Thoracic aorta endothelial cell (primary cell): ENCODE data around the gene TP53BP2.

DNA sequence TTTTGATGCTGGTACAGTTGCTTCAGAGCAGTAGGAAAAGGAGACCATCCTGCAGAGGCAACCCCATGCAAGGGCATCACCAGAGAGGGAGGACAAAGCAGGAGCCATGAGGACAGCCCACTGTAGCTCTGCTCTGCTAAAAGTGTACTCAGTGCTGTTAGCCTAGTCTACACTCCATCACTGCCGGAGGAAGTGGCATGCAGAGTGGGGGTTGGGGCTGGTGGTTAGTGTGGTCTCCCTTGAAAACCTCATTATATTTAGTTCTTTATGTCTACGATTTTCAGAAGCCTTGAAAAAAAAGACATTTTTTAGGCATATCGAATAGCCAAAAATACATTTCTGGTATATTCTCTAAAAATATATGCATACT is 28.8 kb downstream of the DUSP10 start:
- CAGE, long polyA plus RNA: no peak

GRCh38 chr1:221740340-221740980 is 1.4 kb downstream of the DUSP10 start:
- CAGE, long polyA plus RNA: no peak

- CAGE, long polyA plus RNA: no peak
These were observed 316.4 kb upstream of the DUSP10 start for GRCh38 chr1:222058340-222058677.

DNA sequence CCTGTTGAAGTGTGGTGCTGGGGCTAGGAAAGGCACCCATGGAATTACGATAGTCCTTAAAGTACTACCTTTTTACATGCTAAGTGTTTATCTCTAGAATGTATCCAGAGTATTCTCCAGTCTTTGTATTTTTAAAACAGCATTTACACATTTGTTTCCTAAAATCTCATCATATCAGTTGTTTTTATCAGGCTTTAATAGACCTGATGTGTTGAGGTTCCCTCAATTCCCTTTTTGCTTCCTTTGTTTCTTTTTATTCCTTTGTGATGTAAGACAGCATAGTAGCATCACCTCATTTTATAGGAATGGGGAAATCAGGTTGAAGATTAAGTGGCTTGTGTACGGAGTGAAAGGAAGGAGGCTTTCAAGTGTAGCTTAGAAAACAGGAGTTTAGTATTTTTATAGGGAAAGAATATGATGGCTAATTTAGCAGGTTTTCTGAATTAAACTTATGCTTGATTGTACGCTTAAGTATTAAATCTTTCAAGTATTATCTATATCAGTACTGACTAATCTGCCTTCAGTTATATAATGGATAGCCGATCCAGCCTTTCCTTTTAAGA is 29.2 kb downstream of the DISP1 start:
- CAGE, long polyA plus RNA: no peak

GRCh38 chr1:223115525-223115949 is 27.5 kb downstream of the TLR5 start:
- CAGE, long polyA plus RNA: no peak

DNA sequence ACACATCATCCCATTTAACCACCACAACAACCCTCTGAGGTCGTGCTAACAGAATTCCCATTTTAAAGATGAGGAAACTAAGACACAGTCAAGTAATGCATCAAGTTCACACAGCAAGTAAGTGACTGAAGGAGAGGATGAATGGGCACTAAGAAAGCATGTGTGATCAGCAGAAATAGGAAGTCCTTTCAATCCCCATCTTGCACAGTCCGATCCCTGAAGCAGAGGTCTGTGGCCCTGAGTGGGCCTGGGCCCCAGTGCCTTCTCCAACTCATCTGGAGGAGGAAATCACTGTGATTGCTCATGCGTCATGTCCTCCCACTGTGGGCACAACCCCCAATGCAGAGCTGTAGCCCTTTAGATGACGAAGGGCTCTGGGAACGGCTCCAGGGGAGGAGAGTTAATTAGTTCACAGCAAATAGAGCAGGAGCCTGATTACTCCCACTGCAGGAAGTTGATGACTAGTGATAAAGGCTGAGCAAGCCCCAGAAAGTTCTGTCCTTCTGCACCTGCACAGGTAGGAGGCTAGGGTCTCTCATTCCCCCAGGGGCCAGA is 111.4 kb downstream of the CCDC185 start:
- CAGE, long polyA plus RNA: no peak

DNA sequence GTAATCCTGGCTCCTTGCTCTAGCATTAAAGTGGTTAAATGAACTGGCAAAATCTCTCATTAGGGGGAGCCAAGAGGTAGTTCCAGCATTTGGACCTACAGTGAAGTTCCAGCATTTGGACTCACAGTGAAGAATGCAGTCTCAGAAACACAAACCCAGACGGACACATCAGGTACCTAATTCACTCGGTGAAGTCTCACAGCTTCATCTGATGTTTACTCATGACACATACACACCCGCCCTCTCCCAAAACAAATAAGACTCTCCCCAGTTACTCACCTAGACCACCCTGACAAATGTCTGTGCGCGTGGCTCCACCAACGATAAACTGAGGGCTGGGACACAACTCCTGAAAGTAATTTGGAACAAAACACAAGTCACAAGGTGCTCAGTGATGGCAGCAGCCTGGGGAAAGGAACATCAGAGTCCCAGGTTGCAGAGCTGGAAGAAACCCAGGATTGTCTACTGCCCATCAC is 11.4 kb downstream of the CAPN8 start:
- CAGE, long polyA plus RNA: no peak

- CAGE, long polyA plus RNA: no peak
These were observed 867 bp downstream of the CAPN8 start for GRCh38 chr1:223664664-223665004.

DNA sequence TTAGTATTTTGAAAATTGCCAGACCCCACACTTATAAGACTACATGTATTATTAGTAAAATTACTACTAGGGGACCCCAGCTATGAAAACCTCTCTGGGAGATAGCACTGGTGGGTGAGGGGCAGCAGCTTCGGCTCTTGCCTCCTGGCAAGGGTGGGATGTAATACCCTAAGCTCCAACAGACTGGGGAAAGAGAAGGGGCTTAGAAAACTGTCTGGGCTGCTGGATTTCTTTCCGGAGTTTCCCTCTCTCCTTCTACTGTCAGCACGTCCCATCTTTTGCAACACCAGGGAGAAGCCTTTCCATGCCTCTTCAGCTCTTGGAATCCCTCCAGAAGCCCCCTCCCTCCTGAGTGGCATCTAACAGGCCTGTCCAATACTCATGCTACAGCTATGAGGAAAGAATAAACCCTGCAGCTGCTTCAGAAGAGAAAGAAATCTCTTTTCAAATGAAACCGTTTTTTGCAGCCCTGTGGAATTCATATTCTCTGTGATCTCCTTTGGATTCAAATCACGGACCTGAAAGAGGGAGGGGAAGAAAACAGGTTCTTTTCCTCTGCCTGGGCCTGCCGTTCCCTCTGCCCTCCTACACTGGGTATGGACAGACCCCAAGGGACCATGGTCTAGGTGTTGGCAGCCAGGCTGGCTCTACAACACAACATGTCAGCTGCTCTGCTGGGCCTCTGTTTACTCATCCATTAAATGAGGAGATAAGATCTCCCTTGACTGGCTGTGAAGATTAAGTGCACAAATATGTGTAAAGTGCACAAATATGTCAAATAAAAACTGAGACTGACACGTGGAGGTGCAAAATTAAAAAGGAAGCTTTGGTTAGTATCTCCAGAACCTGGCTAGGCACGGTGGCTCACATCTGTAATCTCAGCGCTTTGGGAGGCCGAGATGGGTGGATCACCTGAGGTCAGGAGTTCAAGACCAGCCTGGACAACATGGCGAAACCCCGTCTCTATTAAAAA is 6.1 kb upstream of the CAPN2 start:
- CAGE, long polyA plus RNA: no peak

DNA sequence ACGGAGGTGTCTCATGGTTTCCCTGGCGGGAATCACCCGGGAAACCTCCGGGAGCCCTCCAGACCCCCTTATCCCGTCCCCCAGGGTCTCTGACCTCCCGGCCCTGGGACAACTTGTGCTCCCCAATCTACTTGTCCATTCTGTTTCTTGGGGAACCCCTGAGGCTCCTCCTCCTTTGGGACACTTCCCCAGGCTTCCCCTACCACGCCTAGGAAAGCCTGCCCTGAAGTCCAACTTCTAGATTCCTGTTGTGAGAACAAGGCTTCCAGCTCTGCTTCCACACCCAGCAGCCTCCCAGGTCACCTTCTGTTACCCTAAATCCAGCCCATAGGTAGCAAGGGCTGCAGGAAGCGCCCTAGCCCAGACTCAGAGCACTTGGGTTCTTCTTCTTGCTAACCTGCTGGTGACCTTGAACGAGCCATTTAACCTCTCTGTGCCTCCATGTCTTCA is 1.1 kb downstream of the CAPN2 start:
- CAGE, long polyA plus RNA: no peak

GRCh38 chr1:223713909-223714247 is 1.5 kb downstream of the CAPN2 start:
- CAGE, long polyA plus RNA: no peak

- CAGE, long polyA plus RNA: no peak
These were observed 14.1 kb downstream of the CAPN2 start for GRCh38 chr1:223726026-223727333.

- CAGE, long polyA plus RNA: no peak
These were observed 38.3 kb downstream of the CAPN2 start for GRCh38 chr1:223750656-223751090.

GRCh38 chr1:223770179-223771050 is 58.1 kb downstream of the CAPN2 start:
- CAGE, long polyA plus RNA: no peak

DNA sequence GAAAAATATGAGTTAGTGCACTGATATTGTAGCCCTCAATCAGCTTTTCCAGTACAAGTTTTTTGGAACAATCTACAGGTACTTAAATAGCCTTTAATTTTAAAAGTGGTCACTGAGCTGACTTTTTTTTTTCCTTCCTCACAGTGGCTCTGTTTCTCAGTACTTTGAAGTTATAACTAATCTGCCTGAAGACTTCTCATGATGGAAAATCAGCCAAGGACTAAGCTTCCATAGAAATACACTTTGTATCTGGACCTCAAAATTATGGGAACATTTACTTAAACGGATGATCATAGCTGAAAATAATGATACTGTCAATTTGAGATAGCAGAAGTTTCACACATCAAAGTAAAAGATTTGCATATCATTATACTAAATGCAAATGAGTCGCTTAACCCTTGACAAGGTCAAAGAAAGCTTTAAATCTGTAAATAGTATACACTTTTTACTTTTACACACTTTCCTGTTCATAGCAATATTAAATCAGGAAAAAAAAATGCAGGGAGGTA is 62.4 kb downstream of the CAPN2 start:
- CAGE, long polyA plus RNA: no peak

GRCh38 chr1:223775933-223776220 is 63.5 kb downstream of the CAPN2 start:
- CAGE, long polyA plus RNA: no peak

DNA sequence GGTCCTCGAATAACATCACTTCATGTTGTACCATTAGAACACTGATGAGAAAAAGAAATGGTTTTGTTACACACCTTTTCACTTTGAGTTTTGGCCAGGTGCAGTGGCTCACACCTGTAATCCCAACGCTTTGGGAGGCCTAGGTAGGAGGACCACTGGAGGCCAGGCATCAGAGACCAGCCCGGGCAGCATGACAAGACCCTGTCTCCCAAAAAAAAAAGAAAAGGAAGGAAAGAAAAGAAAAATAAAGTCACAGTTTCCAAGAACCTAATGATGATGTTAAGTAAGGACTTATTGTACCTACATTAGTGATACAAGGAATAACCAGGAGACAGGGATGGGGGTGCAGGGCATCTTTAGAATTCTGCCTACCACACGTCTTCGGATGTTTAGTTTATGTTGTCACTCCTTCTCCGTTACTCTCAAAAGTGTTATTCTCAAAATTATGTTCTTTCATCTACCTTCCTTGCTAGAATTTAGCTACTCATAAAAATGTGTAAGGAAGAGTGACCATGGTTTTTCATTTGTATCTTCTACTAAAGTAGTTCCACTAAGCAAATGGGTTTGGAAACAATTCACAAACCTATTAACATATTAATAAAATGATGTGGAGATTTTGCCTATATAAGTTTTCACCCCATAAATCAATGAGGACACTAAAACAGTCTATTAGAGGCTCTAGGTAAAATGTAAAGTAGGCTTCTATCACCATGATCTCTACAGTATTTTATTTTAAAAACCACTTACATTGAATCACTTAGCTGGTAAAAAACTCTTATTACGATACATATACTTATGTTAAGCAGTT is 66.4 kb downstream of the TP53BP2 start:
- CAGE, long polyA plus RNA: no peak

- CAGE, long polyA plus RNA: no peak
These were observed 20.0 kb downstream of the TP53BP2 start for GRCh38 chr1:223825676-223826255.

DNA sequence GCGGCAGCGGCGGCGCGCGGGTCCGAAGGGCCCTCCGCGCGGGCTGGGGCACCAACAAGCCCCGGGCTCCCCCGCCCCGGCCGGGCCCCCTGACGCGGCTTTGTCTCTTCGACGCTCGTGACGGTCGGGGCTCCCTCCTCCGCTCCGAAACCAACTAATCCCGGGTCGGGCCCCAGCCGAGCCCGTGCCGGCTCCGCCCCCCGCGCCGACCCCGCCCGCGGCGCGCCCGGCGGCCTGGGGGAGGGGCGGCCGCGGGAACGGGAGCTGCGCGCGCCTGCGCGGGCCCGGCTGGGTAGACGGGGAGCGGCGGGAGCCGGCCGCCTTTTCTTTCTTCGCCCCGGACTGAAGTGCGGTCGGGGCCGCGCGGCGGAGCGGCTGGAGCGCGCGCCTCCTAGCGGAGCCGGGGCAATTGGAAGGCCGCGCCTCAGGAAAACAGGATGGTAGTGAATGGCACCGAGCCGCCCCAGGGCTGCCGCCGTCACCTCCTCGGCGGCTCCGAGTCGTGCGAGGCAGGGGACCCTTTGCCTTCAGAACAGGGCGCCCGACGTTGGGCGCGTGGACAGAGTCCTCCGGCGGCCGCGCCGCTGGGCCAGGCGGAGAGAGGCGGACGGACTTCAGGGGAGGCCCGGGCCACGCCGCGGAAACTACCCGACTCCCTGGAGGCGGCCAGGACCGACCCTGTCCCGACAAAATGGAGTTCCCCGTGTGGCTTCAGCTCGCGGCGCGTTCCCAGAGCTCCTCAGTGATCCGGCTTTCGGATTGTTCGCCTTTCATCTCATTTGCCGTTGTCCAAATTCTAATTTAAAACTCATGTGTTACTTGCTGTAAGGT is at the start of gene TP53BP2:
TSS of gene TP53BP2 (minus strand) at position 152 of the 831 bp plus-strand sequence.
- CAGE, long polyA plus RNA: no peak

GRCh38 chr1:223887777-223888684 is 42.3 kb upstream of the TP53BP2 start:
- CAGE, long polyA plus RNA: no peak